ENCODE measurements around the genes NUCB2, TPH1, TMEM86A and IGSF22.

- PRO-cap: bidirectional peak, plus-strand start at chr11:16607181, minus-strand start at chr11:16606963
Observed at GRCh38 chr11:16606652-16607229, 131.7 kb upstream of the C11orf58 start.

- PRO-cap: no peak
Observed at GRCh38 chr11:16612066-16612434, 126.4 kb upstream of the C11orf58 start.

GRCh38 chr11:16864884-16865247 lies 126.4 kb downstream of the C11orf58 start:
- PRO-cap: no peak

- PRO-cap: no peak
Observed at GRCh38 chr11:16968954-16969691, 45.1 kb downstream of the PLEKHA7 start.

DNA sequence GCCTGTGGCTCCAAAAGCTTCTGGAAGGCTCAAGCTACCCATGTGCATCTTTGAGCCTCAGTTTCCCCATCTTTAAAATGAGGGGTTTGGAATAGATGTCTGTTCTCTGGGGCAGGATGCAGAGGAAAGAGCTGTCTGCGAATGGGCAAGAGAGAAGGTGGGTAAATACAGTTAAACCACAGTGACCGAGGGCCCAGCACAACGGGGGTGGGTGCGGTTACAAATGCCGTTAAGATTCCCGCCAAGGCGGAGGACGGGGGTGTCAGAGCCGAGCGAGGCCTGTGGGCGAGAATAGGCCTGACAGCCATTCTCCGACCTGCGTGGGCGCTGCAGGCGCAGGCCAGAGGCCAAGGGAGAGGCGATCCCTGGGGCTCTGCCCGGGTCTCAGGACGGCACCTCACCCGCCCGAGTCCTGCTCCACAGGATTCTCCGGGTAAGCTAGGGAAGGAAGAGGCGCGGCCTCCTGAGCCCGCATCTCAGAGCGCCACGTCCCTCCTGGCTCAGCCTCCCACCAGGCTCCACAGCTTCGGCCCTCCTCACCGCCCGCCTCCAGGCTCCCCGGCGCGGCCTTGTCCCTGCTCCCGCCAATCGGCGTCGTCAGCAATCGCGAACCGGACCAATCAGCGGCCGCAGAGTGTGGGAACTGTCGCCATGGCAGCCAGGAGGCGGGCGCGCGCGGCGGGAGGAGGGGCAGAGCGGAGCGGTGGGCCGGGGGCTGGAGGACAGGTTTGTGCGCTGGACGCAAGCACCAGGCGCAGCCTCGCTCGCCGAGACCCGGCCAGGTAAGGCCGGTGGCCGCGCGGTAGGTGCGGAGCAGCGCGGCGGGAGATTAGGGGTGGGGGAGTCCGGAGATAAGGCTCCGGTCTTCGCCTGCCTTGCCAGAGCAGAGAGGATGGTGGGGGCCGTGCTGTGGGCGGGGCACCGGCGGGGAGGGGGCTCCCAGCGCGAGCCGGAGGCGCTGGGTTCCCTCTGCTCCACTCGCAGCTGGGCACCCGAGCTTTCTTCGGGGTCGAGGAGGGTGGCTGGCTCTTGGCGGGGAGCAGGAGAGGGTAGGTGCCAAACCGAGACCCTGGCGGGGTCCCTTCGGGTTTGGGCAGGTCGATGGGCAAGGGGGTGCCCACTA lies at the start of gene NUCB2:
Gene NUCB2 (plus strand): TSS at position 693 of the 1,123 bp plus-strand sequence.
- PRO-cap: bidirectional peak, plus-strand start at position 693 of the sequence, minus-strand start at position 510 of the sequence

DNA sequence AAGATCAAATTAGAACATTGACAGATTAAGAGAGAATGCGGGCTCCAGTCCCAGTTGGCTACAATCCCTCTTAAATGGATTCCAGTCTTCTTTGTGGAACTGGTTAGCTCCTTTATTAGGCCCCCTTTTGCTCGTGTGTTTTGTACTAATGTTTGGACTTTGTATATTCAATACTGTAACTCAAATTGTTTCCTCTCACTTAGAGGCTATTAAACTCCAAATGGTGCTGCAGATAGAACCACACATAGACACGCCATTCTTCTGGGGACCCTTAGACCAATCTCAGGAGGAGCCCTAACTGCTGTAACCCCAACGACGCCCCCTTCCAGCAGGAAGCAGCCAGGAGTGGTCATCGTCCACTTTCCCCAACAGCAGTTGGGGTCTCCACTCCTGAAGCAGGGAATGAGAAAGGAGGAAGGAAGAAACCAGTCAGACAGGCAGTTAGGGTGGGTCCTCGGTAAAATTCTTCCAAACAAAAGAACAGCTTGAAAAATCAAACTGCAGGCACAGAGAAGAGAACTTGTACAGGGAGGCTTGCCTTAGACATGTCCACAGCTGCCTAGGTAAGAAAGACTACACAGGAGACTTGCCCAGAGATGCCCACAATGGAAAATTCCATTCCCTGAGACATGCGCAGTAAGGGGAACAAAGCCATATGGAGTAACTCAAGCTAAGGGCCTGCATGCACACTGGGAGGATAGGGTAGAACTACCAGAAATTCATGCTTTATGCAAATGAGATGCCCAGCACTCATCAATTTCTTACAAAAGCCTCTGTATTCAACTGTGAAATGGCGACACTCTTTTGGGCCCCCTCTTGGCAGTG lies 10.0 kb downstream of the KCNJ11 start:
- PRO-cap: no peak

GRCh38 chr11:17405085-17406259 lies 17.0 kb upstream of the KCNJ11 start:
- PRO-cap: no peak

- PRO-cap: no peak
Observed at GRCh38 chr11:17410967-17411524, 22.6 kb upstream of the KCNJ11 start.

DNA sequence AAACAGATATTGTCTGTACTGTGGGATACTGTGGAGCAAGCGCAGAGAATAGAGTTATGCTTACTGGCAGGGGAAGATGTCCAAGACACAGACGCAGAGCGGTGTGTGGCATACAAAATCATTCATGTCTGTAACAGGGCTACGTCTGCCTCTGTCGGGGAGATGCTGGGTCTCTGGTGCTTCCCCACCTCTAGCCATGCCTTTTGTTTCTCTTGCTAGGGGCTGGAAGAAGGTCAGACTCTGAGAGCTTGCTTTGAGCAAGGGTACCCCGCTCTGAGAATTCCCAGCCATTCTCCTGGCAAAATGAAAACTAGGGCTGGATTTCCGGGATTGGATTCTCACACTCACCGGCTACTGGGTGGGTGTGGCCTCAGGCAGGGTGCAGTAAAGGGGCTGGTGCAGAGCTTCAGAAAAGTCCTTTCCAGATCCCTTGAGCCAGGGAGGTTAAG lies 2.8 kb upstream of the ABCC8 start:
- PRO-cap: no peak

DNA sequence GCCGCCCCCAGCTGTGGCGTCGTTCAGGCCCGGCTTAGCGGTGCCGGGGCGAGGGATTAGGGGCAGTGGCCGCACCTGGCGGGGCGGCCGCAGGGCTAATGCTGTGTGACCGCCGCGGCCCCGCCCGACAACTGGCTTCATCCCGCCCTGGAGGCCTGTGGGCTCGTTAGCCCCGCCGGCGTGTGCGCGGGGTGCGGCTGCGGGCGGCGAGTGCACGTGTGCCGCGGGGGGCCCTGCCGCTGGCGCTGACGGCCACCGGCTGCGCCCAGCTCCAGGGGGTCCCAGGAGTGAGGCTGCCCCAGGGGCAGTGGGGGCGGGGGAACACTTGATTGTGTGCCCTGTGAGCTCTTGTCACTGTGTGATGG lies 23.4 kb upstream of the MYOD1 start:
- PRO-cap: no peak

DNA sequence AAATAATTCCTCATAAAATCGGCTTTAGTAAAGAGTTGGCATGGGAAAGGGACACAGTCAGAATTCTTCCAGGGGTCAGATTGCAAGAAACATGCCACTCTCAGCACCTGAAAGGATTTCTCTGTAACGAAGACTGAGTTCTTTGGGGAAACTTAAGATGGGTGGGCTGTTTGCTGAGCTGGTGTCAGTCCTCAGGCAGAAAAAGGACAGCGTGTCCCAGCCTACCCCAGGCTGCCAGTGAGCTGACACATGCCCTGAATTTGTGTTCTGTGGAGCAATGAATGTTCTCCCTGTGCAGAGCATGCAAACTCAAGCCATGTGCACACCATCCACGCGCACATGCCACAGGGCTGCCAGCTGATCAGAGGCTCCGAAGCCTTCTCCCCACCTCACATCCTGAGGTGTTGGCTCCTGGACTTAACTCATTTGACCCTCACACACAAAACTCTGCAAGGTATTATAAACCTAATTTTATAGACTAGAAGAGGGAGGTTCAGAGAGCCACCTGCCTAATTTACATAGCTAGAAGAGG lies 104.9 kb downstream of the KCNC1 start:
- PRO-cap: no peak

- PRO-cap: no peak
Observed at GRCh38 chr11:18046175-18046578, at the start of gene TPH1. TSS of gene TPH1 (minus strand) at chr11:18046269.

DNA sequence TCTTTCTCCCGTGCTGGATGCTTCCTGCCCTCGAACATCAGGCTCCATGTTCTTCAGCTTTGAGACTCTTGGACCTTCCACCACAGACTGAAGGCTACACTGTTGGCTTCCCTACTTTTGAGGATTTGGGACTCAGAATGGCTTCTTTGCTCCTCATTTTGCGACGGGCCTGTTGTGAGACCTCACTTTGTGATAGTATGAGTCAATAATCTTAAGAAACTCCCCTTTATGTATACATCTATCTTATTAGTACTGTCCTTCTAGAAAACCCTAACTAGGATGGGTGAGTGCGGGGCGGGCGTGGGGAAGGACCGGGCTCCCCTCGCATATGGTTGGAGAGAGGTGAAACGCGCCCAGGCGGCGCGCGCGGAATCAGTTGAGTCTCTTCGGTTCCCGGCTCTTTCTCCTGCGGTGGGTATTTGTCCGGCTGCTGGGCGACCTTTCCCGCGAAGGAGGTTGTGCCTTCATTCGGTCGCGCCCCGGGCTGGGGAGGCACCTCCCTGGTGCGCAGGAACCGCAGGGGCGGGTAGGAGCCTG lies 27.8 kb downstream of the SAA4 start:
- PRO-cap: no peak

DNA sequence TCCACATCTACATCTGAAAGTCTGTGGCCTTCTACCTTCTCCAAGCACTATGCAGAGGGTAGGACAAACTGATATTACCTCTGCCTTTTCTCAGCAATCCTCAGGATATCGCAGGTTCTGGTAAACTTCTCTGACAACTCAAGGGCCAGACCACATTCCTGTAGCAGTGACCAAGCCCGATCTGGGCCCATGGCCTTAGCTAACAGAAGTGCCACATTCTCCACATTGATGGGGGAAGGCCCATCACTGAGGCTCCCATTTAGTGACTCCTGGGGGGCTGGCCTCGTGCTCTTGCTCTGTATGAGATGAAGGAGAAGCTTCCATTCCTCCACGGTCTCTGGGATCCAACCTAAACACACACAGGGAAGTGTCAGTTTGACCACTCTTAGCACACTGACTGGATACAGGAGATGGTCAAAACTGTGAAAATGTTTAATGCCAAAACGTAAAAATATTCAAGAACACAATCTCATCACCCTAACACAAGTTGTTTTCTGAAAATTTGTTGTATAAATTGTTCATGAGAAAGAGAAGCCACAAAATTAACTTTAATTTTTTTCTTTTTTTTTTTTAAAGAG lies 15.9 kb downstream of the SAA1 start:
- PRO-cap: no peak

DNA sequence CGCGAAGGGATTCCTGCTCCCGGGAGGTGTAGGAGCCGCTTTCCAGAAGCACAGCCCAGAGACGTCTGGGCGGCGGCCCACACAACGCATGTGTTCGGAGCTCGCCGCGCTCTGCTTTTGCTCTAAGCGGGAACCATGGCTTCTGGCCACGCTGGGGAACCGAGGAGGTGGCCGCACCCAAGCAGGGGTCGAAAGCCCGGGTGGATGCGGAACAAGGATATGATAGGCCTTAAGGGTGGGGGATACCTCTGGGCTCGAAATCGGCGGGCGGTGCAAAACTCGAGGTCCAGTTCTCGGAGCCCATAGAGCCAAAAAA lies 315 bp downstream of the LDHA start:
- PRO-cap: no peak

DNA sequence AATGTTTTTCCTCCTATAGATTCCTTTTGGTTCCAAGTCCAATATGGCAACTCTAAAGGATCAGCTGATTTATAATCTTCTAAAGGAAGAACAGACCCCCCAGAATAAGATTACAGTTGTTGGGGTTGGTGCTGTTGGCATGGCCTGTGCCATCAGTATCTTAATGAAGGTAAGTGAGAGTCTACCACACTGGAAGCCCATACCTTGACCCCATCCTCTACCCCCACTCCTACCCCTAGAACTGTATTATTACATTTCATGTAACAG lies 2.4 kb downstream of the LDHA start:
- PRO-cap: no peak

DNA sequence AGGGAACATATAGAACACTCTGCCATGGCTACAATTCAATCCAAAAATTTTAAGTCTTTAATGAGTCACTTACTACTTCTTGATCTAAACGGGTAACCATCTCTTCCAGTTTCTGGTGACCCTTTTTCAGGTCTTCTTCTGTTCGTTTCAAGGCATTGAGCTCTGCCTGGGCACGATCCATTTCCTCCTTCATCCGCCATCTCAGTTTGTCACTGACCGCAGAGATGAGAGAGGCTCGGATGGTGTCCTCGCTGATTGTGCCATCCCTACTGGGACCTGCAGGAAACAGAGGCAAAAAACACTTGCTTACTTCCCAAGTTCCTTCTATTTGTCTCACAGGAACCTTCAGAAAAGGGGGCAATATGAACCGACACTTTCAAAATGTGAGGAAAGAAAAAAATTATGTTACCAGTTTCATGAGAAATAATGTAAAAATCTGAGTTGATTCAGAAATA lies 28.2 kb downstream of the LDHAL6A start:
- PRO-cap: no peak

- PRO-cap: no peak
Observed at GRCh38 chr11:18654726-18655049, 20.5 kb upstream of the SPTY2D1 start.

DNA sequence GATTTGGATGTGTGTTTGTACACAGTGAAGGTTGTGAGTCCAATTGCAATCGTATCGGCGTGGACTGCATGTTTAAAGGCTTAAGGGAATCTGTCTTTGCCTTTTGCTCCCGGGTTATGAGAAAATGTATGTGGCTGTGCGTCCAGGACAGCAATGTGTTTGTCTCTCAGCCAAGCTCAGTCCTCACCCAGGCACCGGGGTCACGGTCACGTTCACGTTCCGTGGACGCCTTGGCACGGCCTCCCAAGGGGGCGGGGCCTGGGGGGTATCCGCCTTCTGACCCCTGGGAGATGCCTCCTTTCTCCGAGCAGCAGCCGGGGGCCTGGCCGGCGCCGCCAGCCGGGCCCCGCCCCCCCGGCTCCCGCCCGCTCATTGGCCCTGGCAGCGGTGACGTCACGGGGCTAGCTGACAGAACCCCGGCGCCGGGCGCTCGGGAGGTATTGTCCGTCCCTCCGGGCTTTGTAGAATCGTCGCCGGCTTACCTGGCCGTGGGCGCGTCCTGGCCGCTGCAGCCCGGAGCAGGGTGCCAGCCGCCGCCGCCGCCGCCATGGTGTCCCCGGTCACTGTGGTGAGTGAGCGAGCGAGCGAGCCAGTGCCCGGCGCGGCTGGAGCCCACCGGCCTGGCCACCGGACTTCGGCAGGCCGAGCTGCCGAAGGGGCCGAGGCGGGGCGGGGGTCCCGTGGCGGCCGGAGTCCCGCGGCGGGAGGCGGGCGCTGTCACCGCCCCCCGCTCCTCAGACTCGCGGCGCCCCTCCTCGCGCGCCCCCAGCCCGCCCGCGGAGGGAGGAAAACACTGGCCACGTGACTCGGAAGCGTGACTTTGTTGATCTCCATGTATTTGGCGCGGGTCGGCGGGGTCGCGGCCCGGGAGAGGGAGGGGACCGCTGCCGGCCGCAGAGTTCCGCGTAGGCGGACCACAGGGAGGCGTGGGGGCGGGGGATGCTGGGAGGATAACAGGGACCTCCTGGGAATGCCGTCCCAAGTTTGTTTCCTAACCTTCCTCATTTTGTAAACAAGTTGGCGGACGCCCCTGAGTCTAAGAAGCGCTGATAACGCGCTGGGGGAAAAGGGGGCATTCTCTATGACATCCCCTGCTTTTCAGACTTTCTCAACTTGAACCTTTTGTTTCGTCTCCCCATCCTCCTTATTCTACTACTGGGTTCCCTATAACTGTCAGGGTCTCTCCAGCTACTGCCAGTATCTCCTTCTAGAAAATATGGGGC lies at the start of gene TMEM86A:
Gene TMEM86A (plus strand): TSS at position 440 of the 1,223 bp plus-strand sequence.
- PRO-cap: bidirectional peak, plus-strand start at position 419 of the sequence, minus-strand start at position 193 of the sequence

DNA sequence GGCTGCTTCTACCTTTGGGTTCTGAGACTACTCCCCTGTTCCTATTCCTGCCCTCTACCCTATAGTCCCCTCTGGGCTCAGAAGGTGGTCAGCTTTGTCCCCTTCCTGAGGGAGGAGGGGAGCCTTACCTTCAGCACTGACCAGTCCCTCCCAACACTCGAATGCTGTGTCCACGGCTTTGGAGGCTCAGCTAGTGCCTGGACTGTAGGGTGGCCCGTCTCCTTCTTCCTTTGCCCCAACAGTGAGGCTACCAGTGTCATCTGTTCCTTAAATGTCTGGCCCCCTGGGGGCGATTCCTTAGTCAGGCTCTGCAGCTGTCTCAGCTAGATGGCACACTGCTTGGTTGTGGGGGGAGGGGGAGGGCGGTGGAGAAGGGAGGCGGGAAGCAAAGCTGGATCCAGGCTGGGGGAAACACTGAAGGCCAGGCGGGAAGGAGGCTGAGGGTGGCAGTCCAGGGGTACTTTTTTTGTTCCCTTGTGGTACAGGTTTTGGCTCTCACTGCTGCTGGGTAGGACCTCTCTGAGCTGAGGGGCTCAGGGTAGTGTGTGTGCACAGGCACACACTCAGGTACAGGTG lies at the start of gene IGSF22:
Gene IGSF22 (minus strand): TSS at position 243 of the 576 bp plus-strand sequence.
- PRO-cap: no peak